ENCODE measurements around the genes WDR88 and PDCD2L.

GRCh38 chr19:33047152-33047969, 17.3 kb downstream of the RHPN2 start:
- RRBS: no CpG with 5 or more reads among the region's 13 CpGs

DNA sequence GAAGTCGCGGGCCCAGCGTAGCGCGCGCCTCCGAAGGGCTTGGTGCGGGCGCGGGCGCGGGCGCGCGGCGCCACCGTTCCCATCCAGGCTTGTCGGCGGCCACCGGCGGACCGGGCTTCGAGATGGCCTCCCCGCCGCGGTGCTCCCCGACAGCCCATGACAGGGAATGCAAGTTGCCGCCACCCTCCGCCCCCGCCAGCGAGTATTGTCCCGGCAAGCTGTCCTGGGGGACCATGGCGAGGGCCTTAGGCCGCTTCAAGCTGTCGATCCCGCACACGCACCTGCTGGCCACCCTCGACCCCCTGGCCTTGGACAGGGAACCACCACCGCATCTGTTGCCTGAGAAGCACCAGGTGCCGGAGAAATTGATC, at the start of gene WDR88:
Gene WDR88, plus strand, starts transcription at position 67 of the 371 bp plus-strand sequence.
- RRBS: no CpG with 5 or more reads among the region's 40 CpGs

GRCh38 chr19:33144023-33144431, 12.1 kb downstream of the WDR88 start:
- RRBS: no CpG with 5 or more reads among the region's 21 CpGs

GRCh38 chr19:33176510-33176751, 17.7 kb upstream of the LRP3 start:
- RRBS: 2% methylated on average over 15 of the region's 24 CpGs

- RRBS: 41% methylated on average over 15 of the region's 48 CpGs
Measured at GRCh38 chr19:33194919-33195896, 1.1 kb downstream of the LRP3 start.

DNA sequence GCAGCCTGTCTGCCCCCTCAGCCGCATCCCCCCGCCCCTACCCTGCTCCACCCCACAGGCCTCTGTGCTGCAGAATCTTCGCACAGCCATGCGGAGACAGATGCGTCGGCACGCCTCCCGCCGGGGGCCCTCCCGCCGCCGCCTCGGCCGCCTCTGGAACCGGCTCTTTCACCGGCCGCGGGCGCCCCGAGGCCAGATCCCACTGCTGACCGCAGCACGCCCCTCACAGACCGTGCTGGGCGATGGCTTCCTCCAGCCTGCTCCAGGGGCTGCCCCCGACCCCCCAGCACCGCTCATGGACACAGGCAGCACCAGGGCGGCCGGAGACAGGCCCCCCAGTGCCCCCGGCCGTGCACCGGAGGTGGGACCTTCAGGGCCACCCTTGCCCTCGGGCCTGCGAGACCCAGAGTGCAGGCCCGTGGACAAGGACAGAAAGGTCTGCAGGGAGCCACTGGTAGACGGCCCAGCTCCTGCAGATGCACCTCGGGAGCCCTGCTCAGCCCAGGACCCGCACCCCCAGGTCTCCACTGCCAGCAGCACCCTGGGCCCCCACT, 12.9 kb downstream of the LRP3 start:
- RRBS: 59% methylated on average over 6 of the region's 37 CpGs

GRCh38 chr19:33221879-33222078, 3.9 kb downstream of the SLC7A10 start:
- RRBS: no CpG with 5 or more reads among the region's 6 CpGs

- RRBS: no CpG with 5 or more reads among the region's 8 CpGs
Measured at GRCh38 chr19:33248545-33248836, 22.8 kb upstream of the SLC7A10 start.

- RRBS: 12% methylated on average over 3 of the region's 30 CpGs
Measured at GRCh38 chr19:33260432-33261534, 35.1 kb upstream of the SLC7A10 start.

DNA sequence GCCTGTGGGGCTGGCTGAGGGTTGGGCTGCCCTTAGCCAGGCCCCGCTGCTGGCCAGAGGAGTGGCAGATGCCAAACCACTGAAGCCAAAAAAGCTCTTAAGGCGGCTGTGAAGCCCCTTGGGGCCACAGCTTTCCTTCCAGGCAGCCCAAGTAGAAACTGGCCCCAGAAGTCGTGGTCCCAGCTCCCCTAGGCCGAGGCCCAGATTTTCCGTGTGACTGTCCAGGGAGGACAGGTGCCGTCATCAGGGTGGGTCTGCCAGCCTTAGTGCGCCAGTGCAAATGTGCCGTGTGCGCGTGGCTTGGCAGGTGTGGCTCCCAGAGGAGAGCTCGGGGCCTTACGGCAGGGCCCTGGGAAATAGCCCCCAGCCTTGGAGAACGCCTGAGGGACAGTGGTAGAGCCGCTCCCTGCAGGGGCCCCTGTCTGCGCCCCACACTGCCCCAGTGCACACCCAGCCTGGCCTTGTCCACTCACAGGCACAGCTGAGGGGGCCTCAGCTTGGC, 14.9 kb downstream of the CEBPG start:
- RRBS: no CpG with 5 or more reads among the region's 15 CpGs

GRCh38 chr19:33486736-33487215, 34.8 kb downstream of the PEPD start:
- RRBS: 93% methylated on average over 6 of the region's 11 CpGs

DNA sequence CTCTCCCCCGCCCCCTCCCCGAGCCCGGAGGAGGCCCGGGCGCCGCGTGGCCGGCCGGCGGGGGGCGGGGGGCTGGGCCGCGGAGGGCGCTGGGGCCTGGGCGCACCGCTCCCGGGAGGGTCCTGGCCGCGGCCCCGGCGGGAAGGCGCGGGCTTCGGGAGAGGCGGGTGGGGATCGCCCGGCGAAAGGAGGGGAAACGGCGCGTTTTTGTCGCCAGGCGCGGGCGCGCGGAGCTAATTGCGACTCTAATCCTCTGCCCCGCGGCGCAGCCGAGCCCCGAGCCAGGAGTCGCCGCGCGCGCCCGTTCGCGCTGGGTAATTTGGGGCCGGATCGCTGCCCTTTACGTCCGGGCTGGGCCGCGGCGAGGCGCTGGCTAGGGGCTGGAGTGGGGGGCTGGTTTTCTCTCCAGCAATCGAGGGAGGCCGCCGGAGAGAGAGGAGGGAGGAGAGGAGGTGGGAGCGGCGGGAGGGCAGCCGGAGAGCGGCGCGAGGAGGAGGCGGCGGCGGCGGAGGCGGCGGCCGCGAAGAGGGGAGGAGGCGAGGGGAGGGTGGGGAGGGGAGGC, 377 bp upstream of the KCTD15 start:
- RRBS: 3% methylated on average over 24 of the region's 77 CpGs

DNA sequence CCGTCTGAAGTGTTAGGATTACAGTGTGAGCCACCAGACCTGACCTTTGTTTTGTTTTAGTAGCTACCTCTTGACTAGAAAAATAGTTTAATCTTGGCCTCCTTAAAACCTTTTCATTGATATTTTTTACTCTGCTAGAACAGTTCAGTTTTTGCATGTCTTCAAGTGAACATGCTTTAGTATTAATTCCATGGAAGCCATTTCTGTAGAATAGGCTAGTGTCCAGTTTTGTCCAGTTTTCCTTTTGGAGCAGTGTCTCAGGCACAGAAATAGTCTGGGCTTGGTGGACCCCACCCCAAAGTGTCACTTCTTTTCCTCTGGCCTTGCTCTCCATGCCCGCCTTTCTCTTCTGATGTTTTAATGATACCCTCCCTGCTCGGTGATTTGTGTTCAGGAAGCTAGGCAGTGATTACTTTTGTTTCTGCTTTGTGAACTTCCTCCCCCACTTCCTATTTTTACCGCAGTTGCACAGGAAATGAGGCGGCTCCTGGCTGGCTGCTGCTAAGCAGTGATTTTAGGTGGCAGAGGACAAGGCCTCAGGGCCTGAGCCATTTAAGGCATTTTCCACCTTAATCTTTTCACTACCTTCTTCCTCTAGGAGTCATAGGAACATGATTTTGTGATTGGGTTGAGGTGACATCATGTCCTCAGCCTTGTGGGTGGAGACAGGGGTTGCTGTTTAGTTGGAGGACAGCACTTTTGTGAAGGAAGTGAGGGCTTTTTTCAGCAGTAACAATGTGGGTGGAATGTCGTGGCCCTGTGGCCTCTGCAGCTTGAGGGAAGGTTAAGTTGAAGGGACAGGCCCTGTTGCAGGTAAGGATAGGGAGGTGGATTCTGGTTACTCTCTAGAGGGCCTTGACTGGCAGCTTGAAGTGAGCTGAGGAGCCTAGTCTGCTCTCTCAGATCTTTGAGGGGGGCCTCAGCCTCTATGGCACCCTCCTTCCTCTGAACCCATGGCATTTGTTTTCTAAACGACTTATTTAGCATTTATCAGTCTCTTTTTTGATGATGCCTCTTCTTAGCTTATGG, 15.6 kb downstream of the GARRE1 start:
- RRBS: no CpG with 5 or more reads among the region's 7 CpGs

DNA sequence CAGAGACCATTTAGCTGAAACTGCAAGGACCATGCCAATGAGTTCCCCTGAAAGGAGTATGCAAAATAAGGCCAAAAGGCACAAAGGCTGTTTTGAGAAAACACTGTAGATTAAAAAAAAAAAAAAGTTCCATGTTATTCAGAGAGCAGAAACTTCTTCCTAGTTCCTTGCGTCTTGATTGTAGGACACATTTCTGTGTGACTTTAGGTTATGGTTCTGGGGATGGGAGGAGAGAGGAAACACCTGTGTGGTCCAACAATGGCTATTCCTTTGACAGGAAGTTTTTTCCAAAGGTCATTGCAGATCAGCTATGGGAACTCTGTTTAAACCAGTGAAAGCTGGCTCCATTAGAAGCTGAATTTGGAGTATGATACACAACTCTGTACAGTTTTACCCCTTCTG, 32.7 kb upstream of the GPI start:
- RRBS: no CpG with 5 or more reads among the region's 1 CpG

DNA sequence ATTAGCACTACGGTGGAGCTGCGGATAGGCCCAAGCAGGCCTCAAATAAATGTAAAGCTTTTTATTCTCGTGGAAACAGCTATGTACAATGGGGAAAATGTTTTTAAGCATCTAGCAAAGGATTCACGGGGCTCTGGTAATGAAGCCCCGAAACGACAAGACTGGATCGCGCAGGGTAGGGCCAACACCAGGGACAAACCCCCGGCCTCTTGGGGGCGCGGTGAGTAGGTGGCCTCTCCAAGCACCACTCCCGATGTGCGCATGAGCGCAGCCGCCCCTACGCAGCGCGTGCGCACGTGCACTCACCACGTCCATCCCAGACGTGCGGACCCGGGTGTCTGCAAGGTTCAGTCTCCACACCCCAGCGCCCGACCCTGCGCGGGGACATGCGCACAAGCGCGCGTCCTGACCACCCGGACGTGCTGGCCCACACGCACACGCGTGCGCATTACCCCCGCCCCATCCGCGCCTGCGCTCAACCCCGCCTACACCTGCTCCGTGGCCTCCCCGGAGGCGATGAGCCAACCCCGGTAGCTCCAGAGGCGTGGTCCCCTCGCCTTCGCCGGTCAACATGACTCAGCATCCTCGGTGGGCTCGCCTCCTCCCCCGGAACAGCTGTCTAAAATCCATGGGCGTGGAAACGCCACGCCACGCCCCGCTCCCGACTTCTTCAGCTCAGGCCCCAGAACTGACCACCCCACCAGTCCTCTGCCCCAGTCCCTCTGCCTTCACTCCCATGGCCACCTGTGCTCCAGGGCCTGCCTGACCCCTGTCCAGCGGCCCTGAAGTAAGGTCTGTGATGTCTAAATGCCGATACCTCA, 5.8 kb upstream of the GPI start:
- RRBS: 2% methylated on average over 7 of the region's 62 CpGs

- RRBS: no CpG with 5 or more reads among the region's 39 CpGs
Measured at GRCh38 chr19:34403756-34404516, at the start of gene PDCD2L. Gene PDCD2L, plus strand, starts transcription at chr19:34404399.

- RRBS: 37% methylated on average over 3 of the region's 36 CpGs
Measured at GRCh38 chr19:34480853-34481417, 623 bp upstream of the WTIP start.

- RRBS: no CpG with 5 or more reads among the region's 29 CpGs
Measured at GRCh38 chr19:34962926-34963764, 884 bp downstream of the ZNF792 start.

- RRBS: no CpG with 5 or more reads among the region's 11 CpGs
Measured at GRCh38 chr19:34994890-34995490, 5.1 kb upstream of the GRAMD1A start.

GRCh38 chr19:35011211-35011661, 11.1 kb downstream of the GRAMD1A start:
- RRBS: no CpG with 5 or more reads among the region's 13 CpGs